Bronchial epithelial cell (primary cell): ENCODE measurements around the gene SLC32A1.

DNA sequence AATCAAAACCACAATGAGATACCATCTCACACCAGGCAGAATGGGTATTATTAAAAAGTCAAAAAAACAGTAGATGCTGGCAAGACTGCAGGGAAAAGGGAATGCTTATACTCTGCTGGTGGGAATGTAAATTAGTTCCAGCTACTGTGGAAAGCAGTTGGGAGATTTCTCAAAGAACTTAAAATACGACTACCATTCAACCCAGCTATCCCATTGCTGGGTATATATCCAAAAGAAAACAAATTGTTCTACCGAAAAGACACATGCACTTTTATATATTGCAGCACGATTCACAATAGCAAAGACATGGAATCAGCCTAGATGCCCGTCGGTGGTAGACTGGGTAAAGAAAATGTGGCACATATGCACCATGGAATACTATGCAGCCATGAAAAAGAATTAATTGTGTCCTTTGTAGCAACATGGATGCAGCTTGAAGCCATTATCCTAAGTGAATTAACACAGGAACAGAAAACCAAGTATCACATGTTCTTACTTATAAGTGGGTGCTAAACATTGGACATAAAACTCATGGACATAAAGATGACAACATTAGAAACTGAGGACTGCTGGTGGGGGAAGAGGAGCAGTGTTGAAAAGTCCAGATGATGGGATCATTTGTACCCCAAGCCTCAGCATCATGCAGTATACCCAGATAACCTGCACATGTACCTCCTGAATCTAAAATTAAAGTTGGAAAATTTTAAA, 32.4 kb downstream of the RALGAPB start:
- RRBS, 2 experiments = no CpG with 5 or more reads among the region's 5 CpGs

- RRBS, 2 experiments = 3 to 5% methylated on average over 21 of the region's 72 CpGs
These were observed 50.0 kb upstream of the SLC32A1 start for GRCh38 chr20:38674135-38674743.

- RRBS, 2 experiments = 3 to 4% methylated on average over 9 of the region's 106 CpGs
These were observed at the start of gene SLC32A1 for GRCh38 chr20:38723692-38724806. Gene SLC32A1, plus strand, starts transcription at chr20:38724486.

DNA sequence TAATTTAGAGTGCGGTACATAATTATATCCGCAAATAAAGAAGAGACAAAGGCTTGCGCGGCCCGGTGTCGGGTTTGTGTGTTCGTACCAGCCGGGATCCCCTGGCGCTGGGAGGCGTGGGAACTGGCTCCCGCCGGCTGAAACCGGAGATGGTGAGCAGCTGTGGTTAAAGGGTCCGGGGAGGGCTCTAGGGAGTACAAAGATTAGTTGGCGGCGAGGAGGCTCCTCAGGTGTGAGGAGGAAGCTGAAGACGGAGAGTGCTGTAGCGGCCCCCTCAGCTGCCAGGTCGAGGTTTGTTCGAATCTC, 5.0 kb downstream of the SLC32A1 start:
- RRBS, 2 experiments = 2 to 5% methylated on average over 5 of the region's 20 CpGs

GRCh38 chr20:38818222-38818697, 12.8 kb downstream of the PPP1R16B start:
- RRBS, 2 experiments = no CpG with 5 or more reads among the region's 5 CpGs

GRCh38 chr20:38863028-38863609, 57.6 kb downstream of the PPP1R16B start:
- RRBS, 2 experiments = no CpG with 5 or more reads among the region's 8 CpGs

DNA sequence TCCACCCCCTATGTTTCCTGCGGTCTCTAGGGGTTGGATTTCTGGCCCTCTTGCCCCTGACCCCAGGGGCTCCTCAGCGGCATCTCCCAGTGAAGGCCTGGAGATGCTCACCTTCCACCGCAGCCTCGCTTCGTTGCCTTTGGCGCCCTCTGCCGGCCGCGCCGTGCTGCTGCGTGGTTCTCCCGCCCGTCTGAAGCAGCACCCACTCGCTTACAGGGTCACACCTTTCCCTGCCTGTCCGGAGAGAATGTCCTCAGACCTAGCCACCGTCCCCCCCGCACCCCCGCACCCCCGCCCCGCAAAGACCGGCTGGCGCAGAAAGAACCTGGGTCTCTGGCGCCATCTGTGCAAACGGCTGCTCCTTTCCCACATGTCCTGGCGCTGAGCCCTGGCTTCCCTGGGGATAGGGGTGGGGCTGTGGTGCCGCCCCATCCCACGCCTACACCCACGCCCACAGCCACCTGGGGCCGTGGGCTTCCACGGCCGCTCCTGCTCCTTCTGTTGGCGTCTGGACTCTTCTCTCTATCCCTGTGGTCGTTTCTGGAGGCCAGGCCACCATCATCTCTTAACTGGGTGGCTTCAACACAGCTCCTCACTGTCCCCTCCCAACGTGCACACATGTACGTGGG, 32.3 kb upstream of the FAM83D start:
- RRBS, 2 experiments = under 1 to 6% methylated on average over 10 to 15 of the region's 35 CpGs

GRCh38 chr20:39037147-39037538, 75.0 kb downstream of the DHX35 start:
- RRBS, 2 experiments = no CpG with 5 or more reads among the region's 11 CpGs

GRCh38 chr20:39042479-39042955, 80.4 kb downstream of the DHX35 start:
- RRBS, 2 experiments = no CpG with 5 or more reads among the region's 8 CpGs

GRCh38 chr20:40583609-40584083, 105.4 kb downstream of the MAFB start:
- RRBS, 2 experiments = no CpG with 5 or more reads among the region's 7 CpGs

DNA sequence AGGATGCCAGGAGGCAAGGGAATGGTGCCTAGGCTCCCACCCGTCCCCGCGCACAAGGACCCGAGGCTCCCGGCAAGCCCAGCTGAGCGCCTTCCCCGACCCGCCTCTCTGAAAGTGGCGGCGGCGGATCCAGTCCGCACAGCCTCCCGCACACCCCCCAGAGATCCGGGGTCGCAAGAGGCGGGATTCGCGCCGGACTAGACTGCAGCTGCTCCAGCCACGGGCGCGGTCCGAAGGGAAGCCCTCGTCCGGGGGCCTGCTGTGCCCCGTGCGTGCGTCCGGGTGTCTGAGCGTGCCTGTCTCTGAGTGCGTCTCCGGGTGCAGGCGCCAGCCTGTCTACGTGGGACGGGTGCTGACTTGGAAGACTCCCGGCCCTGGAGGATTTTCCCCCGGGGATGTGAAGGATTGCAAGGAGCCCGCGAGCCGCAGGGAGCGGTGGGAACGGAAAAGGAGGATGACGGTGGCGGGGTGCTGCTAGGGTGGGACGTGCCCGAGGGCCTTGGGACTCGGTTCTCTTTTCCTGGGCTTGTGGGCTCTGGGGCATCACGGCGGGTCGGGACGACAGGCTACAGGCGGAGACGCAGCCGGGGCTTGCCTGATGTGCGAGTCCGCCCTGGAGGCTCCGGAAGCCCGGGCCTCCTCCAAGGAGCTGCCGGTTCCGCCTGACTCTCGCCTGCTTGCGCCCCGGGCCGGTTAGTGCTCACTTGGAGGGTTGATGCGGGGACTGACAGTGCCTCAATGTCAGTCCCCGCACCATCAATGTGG, 5.8 kb downstream of the MAFB start:
- RRBS, 2 experiments = 4 to 5% methylated on average over 22 to 26 of the region's 66 CpGs

GRCh38 chr20:40686261-40686978, 2.6 kb downstream of the MAFB start:
- RRBS, 2 experiments = no CpG with 5 or more reads among the region's 9 CpGs

- RRBS, 2 experiments = no CpG with 5 or more reads among the region's 3 CpGs
These were observed 45.0 kb upstream of the PLCG1 start for GRCh38 chr20:41092324-41092855.

DNA sequence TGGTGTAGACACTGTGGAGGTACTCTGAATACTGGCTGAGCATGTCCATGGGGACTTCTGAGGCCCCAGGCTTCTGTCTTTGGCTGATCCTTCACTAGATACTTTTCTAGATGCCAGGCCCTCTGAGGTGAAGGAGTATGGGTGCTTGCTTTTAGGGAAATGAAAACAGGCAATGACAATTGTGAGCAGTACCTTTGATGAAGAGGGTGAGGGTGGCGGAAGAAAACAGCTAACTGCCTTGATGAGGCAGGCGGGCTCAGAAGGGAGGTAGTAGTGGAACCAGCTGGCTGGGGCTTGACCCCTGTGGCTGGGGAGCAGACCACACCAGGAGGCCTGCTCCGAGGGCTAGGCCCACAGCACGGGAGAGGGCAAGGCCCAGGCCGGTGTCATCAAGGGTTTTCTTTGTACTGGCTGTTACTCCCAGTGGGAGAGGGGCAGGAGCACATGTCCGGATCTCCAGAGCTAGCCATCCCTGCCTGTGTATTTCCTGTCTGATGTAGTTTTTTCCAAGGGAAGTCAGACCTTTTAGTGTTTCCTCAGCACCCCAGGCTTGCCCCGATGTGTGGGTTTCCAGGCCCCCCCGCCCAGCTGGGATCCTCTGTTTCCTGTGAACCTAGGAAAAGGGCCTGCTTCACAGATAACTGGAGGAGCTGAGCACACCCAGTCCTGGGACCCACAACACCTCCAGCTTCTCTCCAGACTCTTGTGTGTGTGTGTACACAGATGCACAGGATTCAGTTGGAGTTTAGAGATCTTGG, 4.0 kb downstream of the PLCG1 start:
- RRBS, 2 experiments = 47 to 57% methylated on average over 2 of the region's 8 CpGs

DNA sequence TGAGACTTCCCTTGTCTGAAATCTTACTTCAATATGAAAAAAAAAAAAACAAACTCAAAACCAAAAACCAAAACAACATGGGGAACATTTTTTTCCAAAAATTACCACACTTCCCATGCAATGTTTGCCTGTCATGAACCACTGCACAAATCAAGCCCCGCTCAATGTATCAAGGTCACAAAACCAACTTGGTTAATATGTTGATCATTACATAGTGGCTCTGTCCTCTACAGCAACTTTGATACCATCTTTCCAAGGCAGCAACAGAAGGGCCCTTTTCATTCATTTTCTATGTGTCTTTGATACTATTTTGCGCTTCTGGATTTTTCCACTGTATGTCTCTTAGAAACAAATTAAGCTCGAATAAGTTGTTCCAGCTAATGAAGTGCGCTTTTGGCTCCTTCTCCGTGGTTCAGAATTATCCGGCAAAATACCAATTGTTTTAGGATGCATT, 1.5 kb downstream of the ZHX3 start:
- RRBS, 2 experiments = no CpG with 5 or more reads among the region's 6 CpGs

DNA sequence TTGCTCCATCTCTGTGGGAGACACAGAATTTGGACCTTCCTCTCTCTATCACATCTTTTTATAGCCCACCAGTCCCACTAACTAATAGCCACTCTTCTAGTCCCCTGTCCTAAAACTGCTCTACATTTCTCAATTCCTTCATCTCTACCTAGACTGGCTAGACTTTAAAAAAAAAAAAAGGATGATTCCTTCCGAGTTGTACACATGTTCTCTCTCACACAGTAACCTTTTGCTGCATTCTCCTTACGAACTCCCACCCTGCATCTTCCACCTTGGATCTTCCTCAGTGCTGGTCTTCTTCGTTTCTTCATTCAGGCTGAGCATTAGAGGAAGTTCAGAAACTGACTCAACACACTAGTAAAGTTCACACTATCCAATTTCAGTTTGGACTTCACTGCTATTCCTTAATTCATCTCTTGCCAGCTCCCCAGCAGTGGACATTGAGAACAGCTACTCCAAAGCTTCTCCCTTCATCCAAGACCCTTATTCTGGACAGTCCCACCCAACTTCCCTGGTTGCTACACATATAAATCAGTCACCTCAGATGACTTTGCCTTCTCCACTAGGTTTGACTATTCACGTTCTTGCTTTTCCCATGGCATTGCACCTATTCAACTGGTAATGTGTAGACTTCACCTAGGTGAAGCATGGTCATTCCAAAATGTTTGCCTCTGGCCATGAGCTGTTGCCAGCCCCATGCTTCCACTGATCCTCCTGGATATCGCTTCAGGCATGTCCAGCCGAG, 103.7 kb upstream of the EMILIN3 start:
- RRBS, 2 experiments = no CpG with 5 or more reads among the region's 6 CpGs

DNA sequence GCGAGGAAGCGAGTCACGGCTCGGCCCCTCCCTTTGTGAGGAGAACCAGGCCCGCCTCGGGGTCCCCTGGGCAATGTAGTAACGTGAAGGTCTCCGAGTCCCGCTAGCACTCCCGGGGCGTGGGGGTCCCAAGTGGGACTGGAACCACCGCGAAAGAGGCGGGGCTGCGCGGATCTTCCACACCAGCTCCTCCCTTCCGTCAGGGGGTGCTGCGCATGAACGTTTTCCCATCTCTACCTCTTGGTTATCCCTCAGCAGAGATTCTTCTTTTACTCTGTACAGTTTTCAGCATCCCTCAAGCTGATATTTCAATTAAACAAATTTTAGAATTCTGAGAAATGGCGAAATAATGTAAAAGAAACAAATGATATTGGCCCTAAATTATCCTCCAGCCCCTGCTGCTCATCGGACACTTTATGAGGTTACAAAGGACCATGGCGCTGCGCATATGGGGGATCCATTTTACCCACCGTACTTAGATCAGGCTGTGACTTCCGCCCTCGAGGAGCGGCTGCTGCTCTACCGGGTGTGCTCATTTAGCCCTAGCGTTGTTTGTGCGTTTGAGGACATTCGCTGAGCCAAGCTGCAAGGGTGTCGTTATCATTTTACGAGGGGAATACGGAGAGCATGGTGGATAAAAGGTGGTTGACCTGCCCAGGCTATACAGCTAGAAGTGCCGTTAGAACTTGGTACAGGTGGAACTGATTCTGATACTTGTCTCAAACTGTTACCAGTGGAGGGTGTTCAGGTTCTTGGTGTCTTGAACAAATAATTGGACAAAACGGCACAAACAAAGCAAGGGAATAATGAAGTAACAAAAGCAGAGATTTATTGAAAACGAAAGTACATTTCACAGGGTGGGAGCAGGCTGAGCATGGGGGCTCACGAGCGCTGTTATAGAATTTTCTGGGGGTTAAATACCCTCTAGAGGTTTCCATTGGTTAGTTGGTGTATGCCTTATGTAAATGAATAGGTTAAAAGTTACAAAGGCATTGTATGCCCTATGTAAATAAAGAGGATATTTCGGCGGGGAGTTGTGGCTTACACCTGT, 75.2 kb upstream of the CHD6 start:
- RRBS, 2 experiments = no CpG with 5 or more reads among the region's 41 CpGs

GRCh38 chr20:43465948-43466869, 8.5 kb downstream of the SRSF6 start:
- RRBS, 2 experiments = no CpG with 5 or more reads among the region's 9 CpGs

- RRBS, 2 experiments = 38 to 41% methylated on average over 6 of the region's 17 CpGs
These were observed 6.3 kb downstream of the L3MBTL1 start for GRCh38 chr20:43513822-43514086.

DNA sequence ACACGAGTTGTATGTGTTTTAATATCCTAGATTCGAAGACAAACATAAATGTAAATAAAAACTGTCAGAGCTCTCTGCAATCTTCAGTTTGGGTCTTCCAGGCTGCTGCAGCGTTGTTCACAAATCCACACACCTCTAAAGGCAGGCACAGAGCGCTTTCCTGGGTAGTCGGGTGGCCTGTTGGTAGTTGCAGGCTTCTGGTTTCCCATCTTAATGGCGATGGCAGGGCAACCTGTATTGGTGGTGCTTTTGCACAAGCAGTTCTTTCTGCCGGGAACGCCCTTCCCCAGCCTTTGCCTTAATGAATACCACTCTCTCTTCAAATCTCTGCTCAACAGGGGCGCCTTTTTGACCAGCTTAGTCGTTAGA, 746 bp upstream of the IFT52 start:
- RRBS, 2 experiments = no CpG with 5 or more reads among the region's 10 CpGs